GM12878 (cell line): ENCODE measurements around the gene HIVEP2.

- RAMPAGE, long total RNA: no peak
- RRBS, 2 experiments: no CpG with 5 or more reads among the region's 1 CpG
CAGE:
- cytosol, long polyA minus RNA: no peak
- cytosol, long polyA plus RNA: no peak
- long polyA plus RNA: no peak
- nucleolus, long total RNA: no peak
- nucleus, long polyA plus RNA: no peak
- nucleus, long total RNA: no peak
Measured at GRCh38 chr6:141552437-141553056, 580.2 kb upstream of the GJE1 start.

DNA sequence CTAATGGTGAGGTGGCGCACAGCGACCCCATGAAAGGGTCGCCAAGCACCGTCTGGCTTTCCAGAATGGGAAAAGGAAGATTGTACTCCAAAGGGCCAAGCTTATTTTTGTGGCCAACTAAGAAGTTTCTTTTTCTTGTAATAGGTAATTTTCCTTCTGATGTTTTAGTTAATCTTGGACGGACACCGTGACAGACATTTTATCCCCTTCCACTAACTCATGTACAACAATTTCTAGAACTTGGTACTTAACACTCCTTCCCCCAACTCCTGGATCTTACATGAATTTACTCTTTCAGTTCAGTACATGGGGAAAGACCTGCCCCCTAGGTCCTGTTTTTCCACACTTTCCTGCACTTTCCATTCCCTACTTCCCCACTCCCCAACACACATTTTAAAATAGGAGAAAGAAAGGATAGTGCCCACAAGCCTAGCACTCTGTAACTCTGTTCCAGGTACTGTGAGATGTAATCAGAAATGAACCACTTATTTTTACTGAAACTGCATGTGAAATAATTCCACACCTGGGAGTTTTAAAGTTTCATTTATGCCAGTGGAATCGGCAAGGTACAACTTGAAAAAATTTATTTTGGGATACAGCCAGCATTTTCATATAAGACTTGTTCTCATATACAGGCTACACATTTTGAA lies 1.3 kb downstream of the ADGRG6 start:
- RAMPAGE, long total RNA: no peak
- RRBS, 2 experiments: no CpG with 5 or more reads among the region's 7 CpGs
CAGE:
- cytosol, long polyA minus RNA: no peak
- cytosol, long polyA plus RNA: no peak
- long polyA plus RNA: no peak
- nucleolus, long total RNA: no peak
- nucleus, long polyA plus RNA: no peak
- nucleus, long total RNA: no peak

- RAMPAGE, long total RNA: no peak
- RRBS, 2 experiments: no CpG with 5 or more reads among the region's 4 CpGs
CAGE:
- cytosol, long polyA minus RNA: no peak
- cytosol, long polyA plus RNA: no peak
- long polyA plus RNA: no peak
- nucleolus, long total RNA: no peak
- nucleus, long polyA plus RNA: no peak
- nucleus, long total RNA: no peak
Measured at GRCh38 chr6:142902623-142903179, 42.3 kb downstream of the HIVEP2 start.

GRCh38 chr6:142907223-142907863 lies 37.6 kb downstream of the HIVEP2 start:
- RAMPAGE, long total RNA: no peak
- RRBS, 2 experiments: no CpG with 5 or more reads among the region's 8 CpGs
CAGE:
- cytosol, long polyA minus RNA: no peak
- cytosol, long polyA plus RNA: no peak
- long polyA plus RNA: start-site peak on the minus strand at chr6:142907635-142907791, 87 and 38 reads in 2 replicates
- nucleolus, long total RNA: start-site peak on the minus strand at chr6:142907277-142907342, 23 reads; start-site peak on the minus strand at chr6:142907683-142907786, 170 reads
- nucleus, long polyA plus RNA: no peak
- nucleus, long total RNA: no peak

DNA sequence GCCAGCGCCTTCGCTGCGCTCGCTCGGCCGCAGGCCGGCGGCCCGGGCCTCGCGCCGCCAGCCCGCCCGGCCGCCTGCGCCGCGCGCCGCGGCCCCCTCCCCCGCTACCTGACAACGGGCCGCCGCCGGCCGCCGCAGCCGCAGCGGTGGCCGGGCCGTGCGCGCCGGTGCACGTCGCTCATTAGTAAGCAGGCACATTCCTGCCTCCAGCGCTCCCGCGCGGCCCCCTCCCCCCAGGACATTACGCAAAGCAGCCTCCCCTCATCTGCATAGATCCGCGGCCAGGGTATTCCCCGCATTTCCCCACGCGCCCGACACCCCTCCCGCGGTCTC lies at the start of gene HIVEP2:
Gene HIVEP2 (minus strand): TSS at position 186 of the 333 bp plus-strand sequence.
- RAMPAGE, long total RNA: no peak
- RRBS, 2 experiments: under 1 to 1% methylated on average over 20 of the region's 50 CpGs
CAGE:
- cytosol, long polyA minus RNA: start-site peak on the minus strand centred at position 174 of the sequence, 6 bp wide, 47 reads
- cytosol, long polyA plus RNA: no peak
- long polyA plus RNA: no peak
- nucleolus, long total RNA: start-site peak on the minus strand centred at position 194 of the sequence, 29 bp wide, 78 reads
- nucleus, long polyA plus RNA: no peak
- nucleus, long total RNA: no peak

DNA sequence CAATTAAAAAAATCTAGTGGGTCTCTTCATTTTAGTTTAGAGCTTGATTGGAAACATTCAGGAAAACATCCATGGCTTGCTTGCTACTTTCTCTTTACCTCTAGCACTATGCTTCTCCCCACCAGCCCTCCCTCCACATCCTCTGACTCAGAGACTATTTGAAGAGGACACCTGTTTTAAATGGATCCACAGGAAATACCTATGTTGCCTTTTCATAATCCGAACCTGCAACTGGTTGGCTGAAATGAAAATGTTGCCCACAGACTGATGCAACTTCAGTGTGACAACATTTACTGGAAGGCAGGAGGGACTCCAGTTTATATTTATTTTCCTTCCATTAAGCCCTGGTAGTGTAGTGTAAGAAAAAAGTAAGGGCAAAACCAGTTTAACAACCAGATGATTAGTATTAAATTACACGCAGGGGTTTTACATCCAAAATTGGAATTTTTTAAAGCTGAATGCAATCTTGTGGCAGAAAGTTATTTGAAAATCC lies 1.0 kb upstream of the AIG1 start:
- RAMPAGE, long total RNA: no peak
- RRBS, 2 experiments: no CpG with 5 or more reads among the region's 2 CpGs
CAGE:
- cytosol, long polyA minus RNA: no peak
- cytosol, long polyA plus RNA: no peak
- long polyA plus RNA: no peak
- nucleolus, long total RNA: no peak
- nucleus, long polyA plus RNA: no peak
- nucleus, long total RNA: no peak

- RAMPAGE, long total RNA: no peak
- RRBS, 2 experiments: 1 to 2% methylated on average over 12 of the region's 28 CpGs
CAGE:
- cytosol, long polyA minus RNA: no peak
- cytosol, long polyA plus RNA: no peak
- long polyA plus RNA: no peak
- nucleolus, long total RNA: no peak
- nucleus, long polyA plus RNA: no peak
- nucleus, long total RNA: no peak
Measured at GRCh38 chr6:143060102-143060619, 528 bp upstream of the AIG1 start.

- RAMPAGE, long total RNA: no peak
- RRBS, 2 experiments: no CpG with 5 or more reads among the region's 11 CpGs
CAGE:
- cytosol, long polyA minus RNA: no peak
- cytosol, long polyA plus RNA: no peak
- long polyA plus RNA: no peak
- nucleolus, long total RNA: no peak
- nucleus, long polyA plus RNA: no peak
- nucleus, long total RNA: no peak
Measured at GRCh38 chr6:143514862-143515593, 3.5 kb upstream of the FUCA2 start.

GRCh38 chr6:143608005-143608469 lies 69.7 kb upstream of the PHACTR2 start:
- RAMPAGE, long total RNA: no peak
- RRBS, 2 experiments: 69 to 74% methylated on average over 5 of the region's 13 CpGs
CAGE:
- cytosol, long polyA minus RNA: no peak
- cytosol, long polyA plus RNA: no peak
- long polyA plus RNA: no peak
- nucleolus, long total RNA: no peak
- nucleus, long polyA plus RNA: no peak
- nucleus, long total RNA: no peak

DNA sequence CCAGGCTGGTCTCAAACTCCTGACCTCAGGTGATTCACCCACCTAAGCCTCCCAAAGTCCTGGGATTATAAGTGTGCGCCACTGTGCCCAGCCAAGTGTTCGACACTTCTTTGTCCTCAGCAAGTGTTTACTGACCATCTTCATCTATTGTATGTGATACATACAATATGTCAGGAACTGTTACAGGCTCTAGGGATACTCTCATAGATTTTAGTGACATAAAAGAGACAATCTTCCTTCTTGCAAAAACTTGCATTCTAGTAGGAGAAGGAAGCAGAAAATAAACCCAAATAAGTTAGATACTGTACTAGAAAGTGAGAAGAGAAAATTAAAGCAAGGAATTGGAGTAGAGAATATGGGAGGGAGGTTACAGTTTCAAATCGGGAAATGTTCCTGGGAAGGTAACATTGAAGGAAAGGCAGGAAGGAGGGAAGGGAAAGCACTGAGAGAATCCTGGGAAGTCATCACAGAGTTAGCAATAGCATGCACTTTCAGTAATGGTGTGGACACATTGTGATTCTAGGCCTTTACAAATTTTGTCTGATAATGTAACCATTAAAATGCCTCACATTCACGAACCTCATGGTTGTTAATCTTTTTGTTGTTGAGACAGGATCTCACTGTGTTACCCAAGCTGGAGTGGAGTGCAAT lies 42.4 kb downstream of the PHACTR2 start:
- RAMPAGE, long total RNA: no peak
- RRBS, 2 experiments: no CpG with 5 or more reads among the region's 4 CpGs
CAGE:
- cytosol, long polyA minus RNA: no peak
- cytosol, long polyA plus RNA: no peak
- long polyA plus RNA: no peak
- nucleolus, long total RNA: no peak
- nucleus, long polyA plus RNA: no peak
- nucleus, long total RNA: no peak

GRCh38 chr6:144064391-144064864 lies 30.9 kb downstream of the SF3B5 start:
- RAMPAGE, long total RNA: no peak
- RRBS, 2 experiments: under 1% methylated on average over 18 of the region's 47 CpGs; no CpG with 5 or more reads in 1 of the 2 experiments
CAGE:
- cytosol, long polyA minus RNA: start-site peak on the minus strand at chr6:144064592-144064599, 65 reads
- cytosol, long polyA plus RNA: start-site peak on the minus strand at chr6:144064575-144064586, 44 and 48 reads in 2 replicates
- long polyA plus RNA: start-site peak on the minus strand at chr6:144064565-144064704, 98 and 76 reads in 2 replicates
- nucleolus, long total RNA: no peak
- nucleus, long polyA plus RNA: start-site peak on the minus strand at chr6:144064542-144064624, 84 and 160 reads in 2 replicates
- nucleus, long total RNA: no peak

DNA sequence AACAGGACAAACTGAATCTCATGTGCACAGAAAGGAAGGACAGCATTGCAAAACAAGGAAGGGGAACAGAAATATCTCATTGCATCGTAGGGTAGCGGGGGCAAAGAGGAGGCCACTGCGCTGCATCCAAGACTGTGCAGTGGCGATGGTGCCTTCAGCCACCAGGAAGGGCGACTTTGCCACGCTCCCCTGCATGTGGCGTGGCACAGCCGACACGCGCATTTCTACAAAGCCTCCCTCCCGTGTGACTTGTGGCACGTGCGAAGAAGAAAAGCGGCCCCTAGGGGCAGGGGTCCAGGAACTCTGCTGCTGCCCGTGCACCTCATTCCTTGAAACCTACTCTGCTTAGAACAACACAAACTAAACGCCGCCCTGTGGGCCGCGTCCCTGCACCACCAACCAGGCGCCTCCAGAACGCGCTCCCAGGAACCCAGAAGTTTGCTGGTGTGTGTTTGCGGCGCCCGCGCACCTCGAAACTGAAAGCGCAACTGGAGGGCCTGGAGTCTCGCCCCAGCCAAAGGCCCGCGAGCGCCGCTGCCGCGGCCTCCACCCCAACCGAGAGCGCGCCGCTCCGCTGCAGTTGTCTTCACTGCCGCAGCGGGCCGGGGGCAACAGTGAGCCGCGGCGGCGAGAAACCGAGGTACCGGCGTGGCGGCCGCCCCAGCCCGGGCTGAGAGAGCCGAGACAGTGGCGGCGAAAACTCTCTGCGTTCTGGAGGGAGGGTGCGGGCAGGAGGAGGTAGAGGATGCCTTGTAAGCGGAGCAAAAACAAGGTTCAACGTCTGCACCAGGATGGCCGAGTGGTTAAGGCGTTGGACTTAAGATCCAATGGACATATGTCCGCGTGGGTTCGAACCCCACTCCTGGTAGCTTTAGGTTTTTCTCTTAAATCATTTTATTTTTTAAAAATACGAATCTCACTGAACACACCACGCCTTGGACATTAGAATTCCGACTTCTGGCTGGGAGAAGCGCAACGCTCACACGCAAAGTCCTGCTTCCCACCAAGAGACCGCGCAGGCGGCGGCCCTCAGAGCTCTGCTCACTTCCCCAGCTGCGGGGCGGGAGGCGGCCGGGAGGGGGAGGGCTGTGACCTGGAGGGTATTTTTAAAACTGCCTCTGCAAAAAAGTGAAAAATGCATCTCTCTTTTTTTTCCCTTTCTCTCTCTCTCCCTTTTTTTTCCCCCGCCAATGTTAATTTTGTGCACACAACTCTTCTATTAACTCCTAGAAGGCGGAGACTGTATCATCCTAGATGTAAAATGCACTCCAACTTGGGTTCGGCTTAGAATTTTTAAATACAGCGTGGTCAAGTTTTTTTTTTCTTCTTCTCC lies 65.9 kb downstream of the STX11 start:
- RAMPAGE, long total RNA: no peak
- RRBS, 2 experiments: under 1% methylated on average over 7 of the region's 83 CpGs
CAGE:
- cytosol, long polyA minus RNA: no peak
- cytosol, long polyA plus RNA: no peak
- long polyA plus RNA: no peak
- nucleolus, long total RNA: start-site peak on the minus strand centred at position 456 of the sequence, 48 bp wide, 13 reads
- nucleus, long polyA plus RNA: no peak
- nucleus, long total RNA: no peak

DNA sequence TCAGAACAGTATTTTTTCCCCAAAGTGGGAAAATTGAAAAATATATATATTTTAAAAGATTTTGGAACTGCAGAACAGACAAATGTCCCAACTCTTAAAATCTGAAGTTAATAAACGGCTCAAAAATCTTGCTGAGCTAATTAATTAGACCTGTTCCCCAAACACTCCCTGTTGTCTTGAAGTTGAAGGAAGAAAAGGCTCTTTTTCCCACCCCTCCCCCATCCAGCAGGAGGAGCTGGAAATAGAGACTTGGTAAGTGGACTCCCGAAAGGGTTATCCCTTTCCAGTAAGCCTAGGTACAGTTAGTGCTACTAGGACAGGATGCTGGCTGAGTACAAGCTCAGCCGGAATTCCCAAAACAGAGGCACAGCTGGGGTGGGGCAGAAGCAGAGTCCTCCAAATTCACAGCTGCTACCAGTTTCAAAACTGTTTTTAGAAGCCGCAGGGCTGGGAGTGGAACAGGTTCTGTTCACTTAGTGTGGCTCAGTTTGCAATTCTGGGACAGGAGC lies 19.2 kb upstream of the UTRN start:
- RAMPAGE, long total RNA: no peak
- RRBS, 2 experiments: no CpG with 5 or more reads among the region's 4 CpGs
CAGE:
- cytosol, long polyA minus RNA: no peak
- cytosol, long polyA plus RNA: no peak
- long polyA plus RNA: no peak
- nucleolus, long total RNA: no peak
- nucleus, long polyA plus RNA: no peak
- nucleus, long total RNA: no peak

- RAMPAGE, long total RNA: no peak
- RRBS, 2 experiments: no CpG with 5 or more reads among the region's 12 CpGs
CAGE:
- cytosol, long polyA minus RNA: no peak
- cytosol, long polyA plus RNA: no peak
- long polyA plus RNA: no peak
- nucleolus, long total RNA: no peak
- nucleus, long polyA plus RNA: no peak
- nucleus, long total RNA: no peak
Measured at GRCh38 chr6:144284071-144284524, 1.0 kb upstream of the UTRN start.

DNA sequence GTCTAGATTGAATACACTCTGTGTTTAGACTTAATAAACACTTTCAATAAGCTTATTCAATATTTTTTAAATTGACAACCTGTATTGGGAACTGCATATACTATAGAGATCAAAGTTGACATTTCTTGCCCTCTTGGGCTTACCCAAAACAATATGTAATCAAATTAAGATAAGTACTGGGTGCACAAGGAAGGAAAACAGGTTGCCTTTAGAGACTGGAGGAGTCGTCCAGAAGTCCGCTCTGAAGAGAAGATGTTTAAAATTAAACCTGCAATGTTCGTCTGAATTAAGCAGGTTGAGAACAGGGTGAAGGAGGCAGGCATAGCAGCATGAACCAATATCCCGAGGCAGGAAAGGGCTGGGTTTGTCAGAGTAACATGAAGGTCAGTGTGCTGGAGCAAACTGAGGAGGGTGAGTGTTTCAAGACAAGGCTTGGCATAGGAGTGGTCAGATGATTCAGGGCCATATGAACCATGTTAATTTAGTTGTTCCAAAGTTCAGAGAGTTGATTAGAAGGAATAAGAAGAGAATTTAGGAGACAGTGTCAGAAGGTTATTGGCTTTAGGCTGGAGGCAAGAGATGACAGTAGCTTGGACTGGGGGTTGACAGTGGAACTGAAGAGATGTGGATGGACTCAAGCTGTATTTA lies 93.2 kb downstream of the UTRN start:
- RAMPAGE, long total RNA: no peak
- RRBS, 2 experiments: no CpG with 5 or more reads among the region's 4 CpGs
CAGE:
- cytosol, long polyA minus RNA: no peak
- cytosol, long polyA plus RNA: no peak
- long polyA plus RNA: no peak
- nucleolus, long total RNA: no peak
- nucleus, long polyA plus RNA: no peak
- nucleus, long total RNA: no peak

GRCh38 chr6:144479741-144480249 lies 194.7 kb downstream of the UTRN start:
- RAMPAGE, long total RNA: no peak
- RRBS, 2 experiments: no CpG with 5 or more reads among the region's 6 CpGs
CAGE:
- cytosol, long polyA minus RNA: no peak
- cytosol, long polyA plus RNA: no peak
- long polyA plus RNA: no peak
- nucleolus, long total RNA: no peak
- nucleus, long polyA plus RNA: no peak
- nucleus, long total RNA: no peak

GRCh38 chr6:145798586-145799005 lies 16.0 kb downstream of the FBXO30 start:
- RAMPAGE, long total RNA: no peak
- RRBS, 2 experiments: no CpG with 5 or more reads among the region's 2 CpGs
CAGE:
- cytosol, long polyA minus RNA: no peak
- cytosol, long polyA plus RNA: no peak
- long polyA plus RNA: no peak
- nucleolus, long total RNA: no peak
- nucleus, long polyA plus RNA: no peak
- nucleus, long total RNA: no peak

DNA sequence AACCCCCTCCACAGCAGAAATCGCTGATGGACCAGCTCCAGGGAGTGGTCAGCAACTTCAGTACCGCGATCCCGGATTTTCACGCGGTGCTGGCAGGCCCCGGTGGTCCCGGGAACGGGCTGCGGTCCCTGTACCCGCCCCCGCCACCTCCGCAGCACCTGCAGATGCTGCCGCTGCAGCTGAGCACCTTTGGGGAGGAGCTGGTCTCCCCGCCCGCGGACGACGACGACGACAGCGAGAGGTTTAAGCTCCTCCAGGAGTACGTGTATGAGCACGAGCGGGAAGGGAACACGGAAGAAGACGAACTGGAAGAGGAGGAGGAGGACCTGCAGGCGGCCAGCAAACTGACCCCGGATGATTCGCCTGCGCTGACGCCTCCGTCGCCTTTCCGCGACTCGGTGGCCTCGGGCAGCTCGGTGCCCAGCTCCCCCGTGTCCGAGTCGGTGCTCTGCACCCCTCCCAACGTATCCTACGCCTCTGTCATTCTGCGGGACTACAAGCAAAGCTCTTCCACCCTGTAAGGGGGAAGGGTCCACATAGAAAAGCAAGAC lies 109.3 kb upstream of the RAB32 start:
- RAMPAGE, long total RNA: no peak
- RRBS, 2 experiments: no CpG with 5 or more reads among the region's 45 CpGs
CAGE:
- cytosol, long polyA minus RNA: no peak
- cytosol, long polyA plus RNA: no peak
- long polyA plus RNA: no peak
- nucleolus, long total RNA: no peak
- nucleus, long polyA plus RNA: no peak
- nucleus, long total RNA: no peak

DNA sequence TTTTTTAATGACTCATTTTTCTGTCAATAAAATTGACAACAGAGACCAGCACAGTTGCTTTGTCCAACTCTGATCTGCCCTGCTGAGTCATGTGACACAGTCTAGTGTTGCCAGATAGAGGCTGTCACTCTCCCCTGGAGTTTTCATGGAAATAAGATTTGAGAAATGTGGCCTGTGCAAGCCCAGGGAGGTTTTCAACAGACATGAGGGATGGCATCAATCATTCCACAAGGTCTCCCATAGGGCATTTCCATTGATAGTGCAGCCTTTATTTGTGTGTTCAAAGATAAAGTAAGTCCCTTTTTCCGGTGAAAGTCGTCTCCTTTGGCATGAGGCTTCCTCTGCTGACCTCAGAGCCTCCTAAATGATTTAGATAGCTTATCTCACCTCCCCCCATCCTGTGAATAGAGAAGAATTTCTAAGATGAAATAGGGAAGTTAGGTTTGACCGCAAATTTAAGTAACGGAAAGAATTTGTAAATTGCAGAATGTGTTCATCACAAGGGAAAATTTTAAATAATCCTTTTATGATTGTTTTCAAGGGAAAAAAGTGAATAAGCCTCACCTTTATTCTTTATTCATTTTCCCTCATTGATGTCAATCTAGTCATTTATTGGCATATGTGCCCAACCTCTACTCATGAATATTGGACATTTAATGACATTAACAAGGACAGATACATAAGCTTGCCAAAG lies 277.7 kb downstream of the ADGB start:
- RAMPAGE, long total RNA: no peak
- RRBS, 2 experiments: no CpG with 5 or more reads among the region's 4 CpGs
CAGE:
- cytosol, long polyA minus RNA: no peak
- cytosol, long polyA plus RNA: no peak
- long polyA plus RNA: no peak
- nucleolus, long total RNA: no peak
- nucleus, long polyA plus RNA: no peak
- nucleus, long total RNA: no peak

GRCh38 chr6:146897943-146898631 lies 299.3 kb downstream of the ADGB start:
- RAMPAGE, long total RNA: no peak
- RRBS, 2 experiments: no CpG with 5 or more reads among the region's 5 CpGs
CAGE:
- cytosol, long polyA minus RNA: no peak
- cytosol, long polyA plus RNA: no peak
- long polyA plus RNA: no peak
- nucleolus, long total RNA: no peak
- nucleus, long polyA plus RNA: no peak
- nucleus, long total RNA: no peak